Kidney epithelial cell (primary cell): Measurements from ENCODE around the gene FOXQ1.

GRCh38 chr6:387973-388843, 3.3 kb upstream of the IRF4 start:
- RAMPAGE, long total RNA, result no peak
- RRBS, result no CpG with 5 or more reads among the region's 11 CpGs

DNA sequence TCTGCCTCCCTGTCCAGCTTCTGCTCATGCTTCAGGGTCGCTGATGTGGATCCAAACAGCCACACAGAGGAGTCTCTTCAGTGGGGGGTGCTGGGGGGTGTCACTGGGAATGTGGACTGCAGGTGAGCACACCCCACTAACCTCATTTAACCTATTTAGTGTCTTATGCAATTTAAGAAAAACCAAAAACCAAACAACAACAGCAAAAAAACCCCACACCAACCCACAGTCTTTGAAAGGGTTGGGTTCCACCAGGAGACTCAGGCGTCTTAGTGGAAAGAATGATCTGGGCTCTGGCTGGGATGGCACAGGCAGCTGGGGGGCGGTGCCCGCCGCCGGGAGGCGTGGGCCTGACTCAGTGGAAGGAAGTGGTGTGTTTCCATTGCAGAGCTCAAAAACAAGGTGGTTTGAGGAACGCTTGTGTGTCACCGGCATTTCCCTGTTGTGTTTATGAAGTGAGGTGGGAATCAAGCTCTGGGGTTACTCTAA, 55.1 kb downstream of the IRF4 start:
- RAMPAGE, long total RNA, result no peak
- RRBS, result 61% methylated on average over 4 of the region's 9 CpGs

DNA sequence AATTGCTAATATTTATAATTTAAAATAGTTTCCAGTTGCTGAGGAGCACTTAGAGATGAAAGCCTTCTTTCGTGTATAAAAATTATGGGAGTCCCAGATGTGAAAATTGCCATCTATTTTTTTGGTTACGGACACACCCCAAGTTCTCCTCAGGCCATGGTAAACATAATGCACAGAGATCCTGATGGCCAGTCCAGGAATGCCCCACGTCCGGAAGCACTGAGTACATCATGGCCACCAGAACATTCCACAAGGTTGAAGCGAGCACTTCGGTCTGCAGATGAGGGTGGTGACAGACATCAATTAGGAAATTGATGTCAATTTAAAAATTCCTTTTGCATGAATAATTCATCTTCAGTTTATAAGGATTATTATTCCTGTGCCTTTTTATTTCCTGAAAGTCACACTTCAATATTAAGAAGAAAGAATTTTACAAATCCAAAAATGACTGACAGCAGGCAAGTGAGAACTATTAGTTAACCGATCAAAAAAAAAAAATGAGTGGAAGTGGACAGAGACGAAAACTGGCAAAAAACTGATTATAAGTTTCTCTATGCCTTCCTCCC, 13.2 kb upstream of the EXOC2 start:
- RAMPAGE, long total RNA, result no peak
- RRBS, result no CpG with 5 or more reads among the region's 8 CpGs

- RAMPAGE, long total RNA, result no peak
- RRBS, result no CpG with 5 or more reads among the region's 7 CpGs
These were observed 23.2 kb upstream of the EXOC2 start for GRCh38 chr6:716197-716423.

- RAMPAGE, long total RNA, result no peak
- RRBS, result no CpG with 5 or more reads among the region's 8 CpGs
These were observed 265.8 kb upstream of the FOXQ1 start for GRCh38 chr6:1046089-1046557.

DNA sequence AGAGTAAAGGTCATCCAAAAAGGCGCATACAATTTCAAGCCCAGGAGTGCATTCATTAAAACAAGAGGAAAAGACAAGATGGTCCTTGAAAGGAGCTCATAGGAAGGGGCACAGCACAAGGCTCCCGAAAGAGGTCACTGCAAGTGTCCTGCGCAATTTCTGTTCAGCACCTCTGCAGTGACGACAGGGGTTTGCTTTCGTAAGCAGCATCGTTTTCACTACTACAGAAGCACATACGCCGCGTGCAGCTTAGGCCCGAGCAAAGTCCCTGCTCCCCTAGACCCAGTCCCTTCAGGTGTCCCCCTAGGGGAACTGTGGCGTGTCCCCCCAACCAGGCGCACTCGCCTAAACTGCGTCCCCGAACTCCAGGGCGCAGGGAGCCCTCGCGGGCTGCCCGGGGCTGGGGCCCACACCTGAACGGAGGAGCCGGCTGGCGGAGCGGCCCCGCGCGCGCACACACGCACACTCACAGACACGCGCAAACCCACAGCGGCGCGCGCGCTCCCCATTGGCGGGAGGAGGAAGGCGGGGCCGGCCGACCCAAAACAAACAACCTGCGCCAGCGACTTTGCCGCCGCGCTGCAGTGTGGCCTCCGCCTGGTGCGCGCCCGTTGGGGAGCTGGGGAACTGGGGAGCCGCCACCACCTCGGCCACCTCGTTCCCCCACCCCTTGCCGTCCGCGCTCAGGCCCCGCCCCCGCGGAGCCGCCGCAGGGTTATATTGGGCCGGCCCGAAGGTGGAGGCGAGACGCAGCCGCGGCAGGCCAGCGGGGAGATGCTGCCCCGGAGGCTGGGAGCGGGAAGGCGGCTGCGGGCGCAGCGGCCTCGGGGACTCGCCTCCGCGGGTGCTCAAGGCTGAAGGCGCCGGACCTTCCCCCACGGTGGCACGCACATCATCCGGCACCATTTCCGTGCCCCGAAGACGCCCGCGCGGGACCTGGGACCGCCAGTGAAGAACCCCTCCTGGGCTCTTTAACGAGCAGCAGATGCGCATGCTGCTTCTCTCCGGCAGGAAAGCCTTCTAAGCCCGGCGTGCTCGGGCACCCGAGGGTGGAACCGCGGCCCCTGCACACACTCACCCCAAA, at the start of gene FOXQ1:
Gene FOXQ1, plus strand, starts transcription at position 745 of the 1,084 bp plus-strand sequence.
- RAMPAGE, long total RNA, result no peak
- RRBS, result under 1% methylated on average over 17 of the region's 97 CpGs

- RAMPAGE, long total RNA, result no peak
- RRBS, result no CpG with 5 or more reads among the region's 49 CpGs
These were observed 4.4 kb downstream of the FOXQ1 start for GRCh38 chr6:1316052-1317001.

- RAMPAGE, long total RNA, result no peak
- RRBS, result no CpG with 5 or more reads among the region's 19 CpGs
These were observed 6.4 kb upstream of the FOXF2 start for GRCh38 chr6:1382936-1383368.

GRCh38 chr6:1575104-1576169, 34.3 kb upstream of the FOXC1 start:
- RAMPAGE, long total RNA, result no peak
- RRBS, result no CpG with 5 or more reads among the region's 18 CpGs

- RAMPAGE, long total RNA, result no peak
- RRBS, result no CpG with 5 or more reads among the region's 13 CpGs
These were observed 54.0 kb upstream of the GMDS start for GRCh38 chr6:2299081-2300035.

GRCh38 chr6:2509700-2510177, 241.0 kb downstream of the MYLK4 start:
- RAMPAGE, long total RNA, result no peak
- RRBS, result no CpG with 5 or more reads among the region's 16 CpGs

DNA sequence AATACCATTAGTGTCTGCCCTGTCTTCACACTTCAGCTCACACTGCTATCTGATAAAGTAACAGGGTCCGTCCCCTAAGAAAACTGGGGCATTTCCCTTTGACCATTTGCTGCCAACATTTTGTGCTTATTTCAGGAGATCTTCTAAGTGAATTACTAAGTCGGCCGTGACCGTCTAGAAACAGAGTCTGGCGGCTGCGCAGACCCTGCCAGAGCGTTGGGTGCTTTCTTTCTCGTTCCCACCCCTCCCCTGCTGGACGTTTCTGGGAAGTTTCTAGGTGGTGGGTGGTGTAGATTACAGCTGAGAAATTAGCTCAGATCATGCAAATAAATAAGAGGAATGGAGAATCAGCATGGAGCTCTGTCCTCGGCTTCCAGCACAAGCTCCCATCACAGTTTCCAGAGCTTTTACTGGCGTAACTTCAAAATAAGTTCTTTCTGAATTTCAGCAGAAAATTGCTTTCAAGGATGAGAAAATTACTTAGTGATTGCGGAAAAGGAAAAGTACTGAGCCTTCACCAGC, 128.0 kb downstream of the MYLK4 start:
- RAMPAGE, long total RNA, result no peak
- RRBS, result no CpG with 5 or more reads among the region's 12 CpGs

GRCh38 chr6:2809508-2810305, 32.0 kb downstream of the SERPINB1 start:
- RAMPAGE, long total RNA, result no peak
- RRBS, result no CpG with 5 or more reads among the region's 12 CpGs

DNA sequence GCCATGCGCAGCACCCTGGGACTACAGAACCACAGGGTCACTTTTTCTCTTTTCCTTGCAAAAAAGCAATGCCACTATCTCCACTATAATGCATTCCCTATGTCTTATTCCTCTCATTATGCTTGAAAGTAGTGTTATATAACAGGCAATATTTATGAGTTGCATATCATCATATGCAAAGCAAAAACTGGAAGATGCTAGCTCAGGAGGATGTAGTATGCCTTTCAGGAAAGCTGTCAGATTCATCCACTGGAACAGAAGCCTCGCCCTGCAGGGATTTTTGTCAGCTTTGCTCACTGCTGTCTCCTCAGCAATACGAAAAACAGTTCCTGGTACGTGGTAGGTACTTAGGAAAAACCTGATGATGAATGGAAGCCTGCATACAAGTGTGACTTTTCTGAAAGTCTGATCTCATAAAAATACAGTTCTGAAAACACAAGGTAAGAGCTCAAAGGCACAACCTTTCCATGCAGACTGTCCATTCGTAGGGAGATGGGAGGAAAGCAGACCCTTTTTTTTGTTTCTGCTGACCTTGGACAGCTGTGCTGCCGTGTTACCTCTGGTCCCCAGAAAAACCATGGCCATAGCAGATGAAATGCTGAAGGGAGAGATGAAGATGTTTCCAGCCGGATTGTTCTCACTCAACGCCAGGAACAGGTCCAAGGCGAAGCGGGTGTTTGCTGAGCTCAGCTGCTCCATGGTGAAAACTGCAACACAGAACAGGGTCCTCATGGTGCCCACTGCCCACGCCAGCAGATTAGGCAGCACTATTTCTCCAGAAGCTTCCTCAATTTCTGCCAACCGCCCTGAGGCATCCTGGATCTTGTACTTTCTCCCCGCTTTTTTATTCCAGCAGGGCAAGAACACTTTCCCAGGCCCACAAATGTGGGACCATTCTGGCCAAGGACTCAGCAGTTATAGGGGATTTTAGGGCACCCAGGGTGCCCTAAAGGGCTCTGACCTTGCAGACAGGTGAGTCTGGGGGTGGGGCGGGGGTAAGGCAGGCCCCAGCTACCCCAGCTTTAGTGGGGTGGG, 1.5 kb downstream of the SERPINB1 start:
- RAMPAGE, long total RNA, result no peak
- RRBS, result no CpG with 5 or more reads among the region's 14 CpGs

- RAMPAGE, long total RNA, result start-site peak on the minus strand at chr6:2876408-2876437, 20 and 7 reads in 2 replicates
- RRBS, result 2% methylated on average over 6 of the region's 56 CpGs
These were observed 26.8 kb downstream of the SERPINB9 start for GRCh38 chr6:2875856-2877078.

- RAMPAGE, long total RNA, result no peak
- RRBS, result no CpG with 5 or more reads among the region's 7 CpGs
These were observed 1.7 kb downstream of the SERPINB9 start for GRCh38 chr6:2901418-2901880.

DNA sequence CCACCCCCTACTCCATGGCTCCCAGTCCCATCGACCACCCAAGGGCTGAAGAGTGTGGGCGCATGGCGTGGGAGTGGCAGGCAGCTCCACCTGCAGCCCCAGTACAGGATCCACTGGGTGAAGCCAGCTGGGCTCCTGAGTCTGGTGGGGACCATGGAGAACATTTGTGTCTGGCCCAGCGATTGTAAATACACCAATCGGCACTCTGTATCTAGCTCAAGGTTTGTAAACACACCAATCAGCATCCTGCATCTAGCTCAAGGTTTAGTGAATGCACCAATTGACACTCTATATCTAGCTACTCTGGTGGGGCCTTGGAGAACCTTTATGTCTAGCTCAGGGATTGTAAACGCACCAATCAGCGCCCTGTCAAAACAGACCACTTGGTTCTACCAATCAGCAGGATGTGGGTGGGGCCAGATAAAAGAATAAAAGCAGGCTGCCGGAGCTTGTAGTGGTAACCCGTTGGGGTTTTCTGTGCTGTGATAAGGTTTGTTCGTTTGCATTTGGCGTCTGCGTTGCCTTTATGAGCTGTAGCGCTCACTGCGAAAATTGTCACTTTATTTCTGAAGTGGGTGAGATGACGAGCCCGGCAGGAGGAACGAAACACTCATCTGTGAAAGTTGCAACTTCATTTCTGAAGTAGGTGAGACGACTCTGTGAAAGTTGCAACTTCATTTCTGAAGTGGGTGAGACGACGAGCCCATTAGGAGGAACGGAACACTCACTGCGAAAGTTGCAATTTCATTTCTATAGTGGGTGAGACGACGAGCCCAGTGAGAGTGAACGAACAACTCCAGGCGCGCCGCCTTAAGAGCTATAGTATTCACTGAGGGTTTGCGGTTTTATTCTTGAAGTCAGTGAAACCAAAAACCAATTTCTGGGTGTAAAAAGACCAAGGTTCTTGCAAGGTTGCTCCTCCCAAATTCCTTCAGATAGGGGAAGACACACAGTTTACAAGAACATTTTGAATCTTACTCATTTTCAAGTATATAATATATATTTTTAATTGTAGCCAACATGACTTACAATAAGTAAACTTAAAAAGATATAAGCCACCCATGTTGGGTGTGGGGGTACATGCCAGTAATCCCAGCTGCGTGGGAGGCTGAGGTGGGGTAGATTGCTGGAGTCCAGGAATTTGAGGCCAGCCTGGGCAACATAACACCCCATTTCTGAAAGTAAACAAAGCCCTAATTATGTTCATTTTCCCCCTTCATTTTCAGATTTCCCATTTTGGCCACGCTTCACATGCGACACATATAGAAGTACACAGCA, 31.0 kb downstream of the SERPINB6 start:
- RAMPAGE, long total RNA, result no peak
- RRBS, result no CpG with 5 or more reads among the region's 32 CpGs

- RAMPAGE, long total RNA, result no peak
- RRBS, result no CpG with 5 or more reads among the region's 6 CpGs
These were observed 11.0 kb downstream of the SERPINB6 start for GRCh38 chr6:2960321-2960810.

- RAMPAGE, long total RNA, result no peak
- RRBS, result no CpG with 5 or more reads among the region's 7 CpGs
These were observed 5.1 kb upstream of the SERPINB6 start for GRCh38 chr6:2976443-2976860.

GRCh38 chr6:3022618-3023221, 23.0 kb downstream of the NQO2 start:
- RAMPAGE, long total RNA, result no peak
- RRBS, result no CpG with 5 or more reads among the region's 10 CpGs